Lower leg skin (tissue), 2 donors: ENCODE measurements around the genes TOMM20, RBM34 and NID1.

- PRO-cap: bidirectional peak, plus-strand start at chr1:234721737, minus-strand start at chr1:234721627
- RAMPAGE, long total RNA, 2 experiments: no peak in any of the 2 experiments
These were observed 111.7 kb upstream of the IRF2BP2 start for GRCh38 chr1:234721545-234722284.

- PRO-cap: no peak
- RAMPAGE, long total RNA, 2 experiments: no peak in any of the 2 experiments
These were observed 161.8 kb upstream of the IRF2BP2 start for GRCh38 chr1:234771605-234772251.

DNA sequence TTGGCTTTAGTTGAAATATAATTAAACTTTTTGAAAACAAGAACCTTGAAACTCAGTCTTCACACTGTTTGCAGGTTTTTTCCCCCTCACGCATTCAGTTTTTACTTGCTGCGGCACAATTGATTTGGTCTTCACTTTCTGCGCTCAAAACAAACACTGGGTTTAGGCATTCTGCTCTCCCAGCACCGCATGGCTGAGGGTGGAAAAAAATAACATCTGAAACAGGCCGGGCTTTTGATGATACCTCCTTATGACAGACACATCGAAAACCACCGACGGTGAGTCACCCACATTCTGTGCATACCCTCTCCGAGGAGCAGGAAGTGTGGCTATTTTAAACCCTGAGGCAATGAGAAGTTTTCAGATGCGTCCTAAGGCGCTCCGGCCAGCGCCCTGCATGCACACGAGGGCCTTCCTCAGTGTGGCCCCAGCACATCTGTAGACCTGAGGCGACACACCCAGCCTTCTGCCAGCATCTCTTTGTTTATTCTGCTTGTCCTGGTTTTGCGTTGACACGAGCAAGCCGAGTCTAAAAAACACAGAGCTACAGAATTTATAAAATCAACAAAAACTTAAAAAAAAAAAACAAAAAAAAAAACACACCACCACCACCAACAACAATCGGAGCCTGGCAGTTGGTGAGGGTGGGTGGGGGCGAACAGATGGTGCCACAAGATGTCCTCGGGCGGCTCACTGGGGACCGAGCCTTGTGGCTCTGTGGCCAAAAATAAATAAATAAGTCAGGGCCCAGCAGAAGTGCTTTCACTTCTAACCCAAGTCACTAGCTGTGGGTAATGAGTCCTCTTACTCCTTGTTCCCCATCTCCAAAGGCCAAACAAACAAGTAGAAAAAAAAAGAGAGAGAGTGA lies 162.5 kb upstream of the IRF2BP2 start:
- PRO-cap: no peak
- RAMPAGE, long total RNA, 2 experiments: no peak in any of the 2 experiments

DNA sequence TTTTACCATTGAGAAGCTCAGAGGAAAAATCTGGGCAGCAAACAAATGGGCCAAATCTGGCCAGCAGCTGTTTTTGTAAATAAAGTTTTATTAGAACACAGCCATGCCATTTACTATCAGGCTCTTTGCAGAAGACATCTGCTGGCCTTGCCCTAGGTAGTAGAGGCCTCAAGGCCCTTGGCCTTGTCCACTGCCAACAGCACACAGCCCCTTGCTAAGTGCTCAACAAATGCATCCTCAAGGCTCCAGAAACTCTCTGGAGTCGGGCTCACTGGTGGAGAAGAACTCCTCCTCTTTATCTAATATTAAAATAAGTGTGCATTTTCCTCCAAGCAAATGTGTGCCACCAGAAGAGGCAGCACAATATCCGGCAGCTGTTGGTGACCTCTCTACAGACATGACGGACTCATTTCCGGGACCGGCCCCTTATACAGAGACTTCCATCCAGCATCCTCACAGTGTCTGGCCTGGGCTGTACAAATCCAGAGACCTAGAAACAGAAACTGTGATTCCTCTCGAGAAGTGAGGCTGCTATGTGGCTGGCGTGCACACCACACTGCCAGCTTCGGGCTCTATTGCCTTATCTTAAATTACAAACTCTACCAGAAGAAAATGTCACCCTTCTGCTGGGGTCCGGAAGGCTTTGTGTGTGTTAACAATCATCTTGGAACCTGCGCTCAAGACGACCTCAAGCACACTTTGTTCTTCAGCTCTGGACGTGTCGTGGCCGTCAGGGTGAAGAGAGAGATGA lies 203.9 kb downstream of the TOMM20 start:
- PRO-cap: no peak
- RAMPAGE, long total RNA, 2 experiments: no peak in any of the 2 experiments

DNA sequence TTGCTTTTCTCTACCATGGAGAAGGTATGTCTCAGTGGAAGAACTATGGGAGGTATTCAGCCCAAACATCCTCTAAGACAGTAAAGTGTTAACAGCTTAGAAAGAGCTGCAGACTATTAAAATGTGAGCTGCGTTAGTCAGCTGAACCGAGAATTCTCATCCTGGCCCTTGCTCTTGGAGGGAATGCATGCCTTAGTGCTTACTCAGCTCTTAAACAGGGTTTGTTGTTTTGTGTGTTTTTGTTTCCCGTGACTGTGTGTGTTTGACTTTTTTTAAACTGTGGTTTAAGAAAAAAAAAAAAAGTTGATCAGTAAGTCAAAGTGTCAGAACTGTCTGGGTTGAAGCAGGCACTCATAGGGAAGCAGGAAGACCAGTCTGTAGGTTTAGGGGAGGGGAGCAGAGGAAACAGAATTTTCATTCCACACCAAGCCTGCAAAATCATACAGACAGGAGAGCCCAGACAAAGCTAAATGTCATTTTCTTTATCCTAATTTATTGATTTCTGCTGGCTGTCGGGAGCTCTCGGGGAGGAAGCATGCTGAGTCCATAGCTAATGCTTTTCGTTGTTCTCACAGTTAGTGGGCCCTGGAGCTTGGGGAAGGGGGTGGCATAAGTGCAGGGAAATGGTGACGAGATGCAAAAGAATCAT lies 202.6 kb downstream of the TOMM20 start:
- PRO-cap: no peak
- RAMPAGE, long total RNA, 2 experiments: no peak in any of the 2 experiments

GRCh38 chr1:234926804-234927368 lies 201.8 kb downstream of the TOMM20 start:
- PRO-cap: no peak
- RAMPAGE, long total RNA, 2 experiments: no peak in any of the 2 experiments

DNA sequence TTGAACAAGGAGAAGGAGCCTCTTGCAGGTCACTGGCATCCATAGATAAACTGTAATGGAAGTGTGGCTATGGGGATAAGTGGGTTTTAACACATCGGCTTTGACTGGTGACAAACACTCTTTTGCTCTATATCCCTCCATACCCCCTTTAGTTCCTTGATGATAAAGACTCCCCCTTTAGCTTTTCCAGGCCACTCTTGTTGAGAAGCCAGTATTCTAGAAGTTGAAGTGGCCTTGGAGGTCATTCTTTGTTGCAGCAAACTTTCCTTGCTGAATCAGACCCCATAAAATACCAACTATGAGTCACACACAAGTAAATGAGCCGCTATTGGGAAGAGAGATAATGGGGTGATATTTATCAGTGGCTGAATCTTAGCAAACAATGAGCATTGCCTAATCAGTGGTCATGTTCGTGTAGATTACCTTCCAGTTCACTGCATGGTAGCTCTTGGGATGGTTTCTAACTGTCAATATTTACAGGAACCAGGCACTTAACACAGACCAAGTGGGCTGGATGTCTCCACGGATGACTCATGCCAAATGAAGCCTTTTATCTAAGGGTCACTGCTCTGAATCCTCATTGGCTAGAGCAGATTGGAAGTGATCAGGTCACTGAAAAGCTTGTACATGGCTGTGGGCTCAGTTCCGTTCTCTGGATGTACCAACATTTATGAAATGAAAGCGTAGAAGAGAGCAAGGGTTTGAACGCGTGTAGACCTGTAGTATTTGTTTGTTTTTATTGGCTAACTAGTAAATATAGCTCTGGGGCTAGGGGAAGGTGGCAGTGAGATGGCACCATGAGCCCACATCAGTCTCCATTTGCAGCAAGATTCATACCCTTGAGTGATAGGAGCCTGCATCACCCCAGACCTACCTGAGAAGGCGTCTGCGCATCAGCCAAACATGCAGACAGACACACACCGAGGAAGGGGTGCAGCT lies 153.5 kb downstream of the TOMM20 start:
- PRO-cap: no peak
- RAMPAGE, long total RNA, 2 experiments: no peak in any of the 2 experiments

DNA sequence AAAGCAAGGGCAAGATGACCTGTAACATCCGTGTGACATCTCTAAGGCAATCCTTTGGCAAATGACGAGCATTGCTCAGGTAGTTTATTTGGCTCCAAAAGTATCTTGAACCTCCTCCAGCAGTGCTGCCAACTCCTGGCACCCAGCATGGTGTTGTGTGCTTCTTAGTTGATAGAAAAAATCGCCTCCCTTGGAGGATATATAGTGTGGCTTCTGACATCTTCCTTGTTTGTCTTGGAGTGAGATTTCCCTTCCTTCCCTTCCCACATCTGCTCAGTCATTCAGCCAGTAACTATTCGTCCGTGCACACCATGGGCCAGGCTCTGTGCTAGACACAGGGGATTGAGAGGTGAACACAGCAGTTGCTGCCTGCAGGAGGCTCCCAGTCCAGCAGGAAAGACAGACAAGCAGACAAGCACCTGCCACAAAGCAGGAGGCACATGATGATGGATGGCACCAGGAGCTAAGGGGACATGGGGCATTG lies 121.7 kb downstream of the TOMM20 start:
- PRO-cap: no peak
- RAMPAGE, long total RNA, 2 experiments: no peak in any of the 2 experiments

GRCh38 chr1:235067302-235068295 lies 61.0 kb downstream of the TOMM20 start:
- PRO-cap: bidirectional peak, plus-strand start at chr1:235067765, minus-strand start at chr1:235067625; unidirectional peak, plus-strand start at chr1:235067939; bidirectional peak, plus-strand start at chr1:235068412, minus-strand start at chr1:235068234
- RAMPAGE, long total RNA, 2 experiments: no peak in any of the 2 experiments

GRCh38 chr1:235073230-235074310 lies 55.1 kb downstream of the TOMM20 start:
- PRO-cap: unidirectional peak, plus-strand start at chr1:235073804; bidirectional peak, plus-strand start at chr1:235074201, minus-strand start at chr1:235074170
- RAMPAGE, long total RNA, 2 experiments: no peak in any of the 2 experiments

DNA sequence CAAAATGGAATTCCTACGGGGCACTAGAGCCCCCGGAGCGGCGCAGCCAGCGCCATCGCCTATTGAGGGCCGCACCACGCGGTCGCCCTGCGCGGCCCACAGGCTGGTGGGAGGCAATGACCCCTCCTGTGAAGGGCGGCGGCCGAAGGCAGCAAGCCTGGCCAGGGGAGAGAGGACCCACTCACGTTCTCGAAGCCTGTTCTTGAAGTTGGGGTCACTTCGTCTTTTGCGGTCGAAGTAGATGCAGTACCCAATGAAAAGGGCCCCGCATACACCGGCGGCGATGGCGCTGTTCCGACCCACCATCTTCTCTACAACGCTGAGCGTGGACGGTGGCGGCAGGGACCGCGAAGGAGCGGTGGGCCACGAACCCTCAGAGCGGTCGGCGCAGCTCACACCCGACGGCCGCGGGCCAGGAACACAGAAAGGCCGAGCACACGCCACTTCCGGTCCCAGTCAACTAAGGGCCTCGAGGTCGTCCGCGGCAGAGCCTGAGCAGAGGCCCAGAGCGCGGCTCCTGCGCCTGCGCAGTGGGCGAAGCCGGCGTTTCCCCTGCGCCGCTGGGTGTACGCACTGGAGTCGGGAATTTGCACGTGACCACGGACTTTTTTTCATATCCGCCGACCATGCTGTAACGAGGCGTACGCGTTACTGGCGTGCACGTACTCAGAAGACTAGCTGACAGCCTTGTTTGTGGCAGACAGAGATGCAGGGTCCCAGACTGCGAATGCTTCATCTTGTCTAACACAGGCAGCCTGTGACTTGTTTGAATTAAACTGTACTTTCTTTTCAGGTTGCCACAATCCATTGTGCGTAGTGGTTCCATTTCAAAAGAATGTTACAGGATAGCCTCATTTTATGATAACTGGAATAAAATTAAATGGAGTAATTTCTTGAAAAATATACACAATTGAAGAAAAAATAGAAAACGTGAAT lies at the start of gene TOMM20:
TSS of gene TOMM20 (minus strand) at position 428 of the 936 bp plus-strand sequence.
- PRO-cap: bidirectional peak, plus-strand start at position 614 of the sequence, minus-strand start at position 428 of the sequence
- RAMPAGE, long total RNA, 2 experiments: start-site peak on the minus strand in 2 of 2 experiments, centred at positions 411 to 524 of the sequence, 33 to 93 reads per replicate

DNA sequence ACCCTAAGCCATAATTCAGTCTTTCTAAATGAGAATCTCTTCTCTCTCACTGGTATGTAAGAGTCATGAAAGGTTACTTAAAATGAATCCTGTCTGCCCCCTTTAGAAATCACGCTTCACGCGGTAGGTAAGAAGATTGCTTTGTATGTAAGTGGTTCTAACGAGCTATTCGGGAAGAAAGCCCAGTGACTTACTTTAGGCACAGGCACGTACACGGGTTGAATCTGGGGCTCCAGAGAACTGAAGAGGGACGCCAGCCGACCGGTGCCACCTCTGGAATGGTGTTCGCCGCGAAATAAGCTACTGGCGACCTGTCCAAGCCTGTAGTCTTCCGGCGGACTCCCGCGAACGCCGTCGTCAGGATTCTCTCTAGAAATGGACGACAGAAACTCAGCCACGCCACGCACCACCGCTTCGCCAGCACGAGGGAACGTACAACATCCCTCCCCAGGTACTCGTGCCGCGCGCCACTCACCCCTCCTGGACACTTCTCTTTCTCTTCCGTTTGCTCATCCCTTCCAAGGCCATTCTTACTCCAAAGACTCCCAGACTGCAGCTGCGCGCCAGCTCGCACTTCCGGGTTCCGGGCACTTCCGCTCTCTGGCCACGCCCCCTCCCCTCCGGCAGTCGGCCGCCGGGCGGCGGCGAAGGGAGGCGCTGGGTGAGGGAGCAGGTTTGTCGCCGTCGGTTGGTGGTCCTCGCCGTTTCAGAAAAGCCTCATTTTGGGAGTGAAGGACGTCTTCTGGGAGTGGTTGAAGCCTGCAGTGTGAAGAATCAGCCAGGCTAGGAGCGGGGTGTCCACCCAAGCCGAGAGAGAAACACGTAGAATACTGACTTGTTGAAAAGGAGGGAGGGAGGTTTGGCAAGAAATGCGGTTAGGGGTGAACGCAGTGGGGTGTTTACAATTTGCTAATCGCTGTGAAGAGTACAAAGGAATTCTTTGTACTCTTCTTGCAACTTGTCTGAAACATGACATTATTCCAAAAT lies at the start of gene RBM34:
TSS of gene RBM34 (minus strand) at position 552 of the 987 bp plus-strand sequence.
- PRO-cap: unidirectional peak, minus-strand start at position 280 of the sequence; bidirectional peak, plus-strand start at position 626 of the sequence, minus-strand start at position 532 of the sequence
- RAMPAGE, long total RNA, 2 experiments: start-site peak on the minus strand in 2 of 2 experiments, centred at positions 548 to 558 of the sequence, 591 to 1,623 reads per replicate

GRCh38 chr1:235213631-235214223 lies 52.7 kb upstream of the RBM34 start:
- PRO-cap: no peak
- RAMPAGE, long total RNA, 2 experiments: no peak in any of the 2 experiments

DNA sequence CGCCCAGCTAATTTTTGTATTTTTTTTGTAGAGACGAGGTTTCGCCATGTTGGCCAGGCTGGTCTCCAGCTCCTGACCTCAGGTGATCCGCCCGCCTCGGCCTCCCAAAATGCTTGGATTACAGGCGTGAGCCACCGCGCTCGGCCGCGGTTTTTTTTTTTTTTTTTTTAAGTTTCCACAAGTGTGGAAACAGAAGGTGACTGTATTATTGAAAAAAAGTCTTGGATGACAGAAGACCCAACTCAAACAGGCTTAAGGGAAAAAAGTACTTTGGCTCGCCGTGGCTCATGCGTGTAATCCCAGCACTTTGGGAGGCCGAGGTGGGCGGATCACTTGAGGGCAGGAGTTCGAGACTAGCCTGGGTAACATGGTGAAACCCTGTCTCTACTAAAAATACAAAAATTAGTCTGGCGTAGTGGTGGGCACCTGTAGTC lies 1.3 kb upstream of the B3GALNT2 start:
- PRO-cap: unidirectional peak, minus-strand start at position 161 of the sequence
- RAMPAGE, long total RNA, 2 experiments: no peak in any of the 2 experiments

DNA sequence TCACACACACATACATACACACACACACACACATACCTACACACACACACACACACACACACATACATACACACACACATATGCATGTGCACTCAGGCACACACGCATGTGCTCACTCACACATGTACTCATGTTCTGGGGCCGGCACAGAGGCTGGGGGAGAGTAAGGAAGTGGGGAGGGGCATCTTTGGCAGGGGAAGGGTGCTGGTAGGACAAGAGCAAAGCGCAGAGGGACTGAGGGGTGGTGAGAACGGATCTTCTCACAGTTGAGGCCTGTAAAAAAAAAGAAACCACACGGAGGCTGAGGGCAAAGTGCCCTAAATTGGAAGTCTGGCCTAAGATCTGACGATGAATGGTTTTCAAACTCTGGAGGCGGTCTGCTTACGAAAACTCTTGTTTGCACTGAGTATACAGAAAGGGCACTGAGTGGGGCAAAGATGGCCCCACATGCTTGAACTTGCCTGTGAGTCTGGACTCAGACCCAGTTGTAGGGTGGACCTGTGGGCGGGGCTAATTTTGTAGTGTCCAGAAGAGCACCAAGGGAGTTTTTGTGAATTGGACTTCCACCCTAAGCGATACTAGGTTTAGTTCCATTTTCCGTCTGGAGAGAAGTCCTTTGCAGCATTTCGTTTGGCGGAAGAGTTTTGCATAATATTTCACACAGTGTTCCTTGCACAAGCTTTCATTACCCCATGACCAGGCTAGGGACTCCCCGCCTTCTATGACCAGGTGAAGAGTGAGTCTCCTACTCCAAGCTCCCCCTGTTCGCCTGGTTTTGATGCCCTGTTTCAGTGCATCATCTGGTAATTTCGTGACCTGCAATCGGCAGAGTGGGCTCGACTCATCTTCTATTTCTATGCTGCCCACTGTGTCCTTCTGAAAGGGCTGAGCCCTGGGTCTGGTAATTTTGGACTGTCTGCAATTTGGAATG lies 79.3 kb upstream of the LYST start:
- PRO-cap: no peak
- RAMPAGE, long total RNA, 2 experiments: no peak in any of the 2 experiments

- PRO-cap: bidirectional peak, plus-strand start at chr1:236016371, minus-strand start at chr1:236016229
- RAMPAGE, long total RNA, 2 experiments: no peak in any of the 2 experiments
These were observed 48.8 kb downstream of the NID1 start for GRCh38 chr1:236015874-236016670.

- PRO-cap: no peak
- RAMPAGE, long total RNA, 2 experiments: no peak in any of the 2 experiments
These were observed 43.5 kb downstream of the NID1 start for GRCh38 chr1:236021409-236021787.

GRCh38 chr1:236064995-236065670 lies at the start of gene NID1:
TSS of gene NID1 (minus strand) at chr1:236065090.
- PRO-cap: bidirectional peak, plus-strand start at chr1:236065335, minus-strand start at chr1:236065090
- RAMPAGE, long total RNA, 2 experiments: start-site peak on the minus strand in 1 of 2 experiments, at chr1:236065085-236065218 at its widest, 170 reads per replicate

DNA sequence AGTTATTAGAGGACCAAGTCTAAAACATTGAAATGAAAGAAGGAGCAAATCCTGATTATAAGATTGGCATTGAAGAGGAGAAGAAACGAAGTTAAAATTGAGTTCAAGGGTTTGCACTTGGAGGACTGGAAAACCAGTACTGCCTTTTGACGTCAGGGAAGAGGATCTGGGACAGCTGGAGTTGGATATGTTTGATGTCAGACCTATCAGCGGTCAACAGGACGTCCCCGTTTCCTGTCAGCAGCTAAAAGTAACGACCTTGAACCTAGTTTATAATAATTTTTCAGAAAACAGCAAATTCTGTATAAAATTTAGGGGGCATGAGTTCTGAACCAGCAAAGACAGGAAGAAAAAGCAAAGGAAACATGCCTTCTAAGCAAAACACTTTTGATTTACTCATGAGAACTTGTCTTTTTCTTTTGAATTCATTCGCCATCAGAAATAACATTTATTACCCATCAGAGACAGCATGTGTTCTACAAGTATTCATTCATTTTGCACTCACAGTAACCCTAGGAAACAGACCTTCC lies 1.3 kb upstream of the NID1 start:
- PRO-cap: unidirectional peak, minus-strand start at position 168 of the sequence
- RAMPAGE, long total RNA, 2 experiments: no peak in any of the 2 experiments

DNA sequence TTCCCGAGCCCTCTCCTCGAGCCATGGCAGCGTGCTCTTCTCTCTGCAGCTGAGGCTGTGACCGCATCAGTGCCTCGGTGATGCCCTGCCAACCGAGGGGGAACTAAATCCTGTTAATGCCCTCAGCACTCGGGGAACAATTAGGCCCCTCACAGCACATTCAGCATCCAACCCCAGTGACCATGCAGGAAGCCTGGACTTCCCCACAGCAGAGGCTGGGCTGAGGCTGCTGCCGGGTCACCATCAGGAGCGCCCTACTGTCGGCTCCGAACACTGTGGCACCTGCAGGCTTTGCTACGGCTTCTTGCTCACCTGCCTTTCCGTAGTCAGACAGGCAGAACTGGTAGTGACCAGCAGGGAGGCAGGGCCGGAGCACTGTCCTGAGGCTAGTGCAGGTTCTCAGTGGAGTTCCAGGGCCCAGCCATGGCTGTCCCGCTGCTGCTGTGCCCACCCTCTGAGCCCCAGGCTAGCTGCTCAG lies 8.1 kb downstream of the GPR137B start:
- PRO-cap: no peak
- RAMPAGE, long total RNA, 2 experiments: no peak in any of the 2 experiments